Placental pericyte (primary cell): ENCODE data around the genes SIPA1 and RBM4.

DNA sequence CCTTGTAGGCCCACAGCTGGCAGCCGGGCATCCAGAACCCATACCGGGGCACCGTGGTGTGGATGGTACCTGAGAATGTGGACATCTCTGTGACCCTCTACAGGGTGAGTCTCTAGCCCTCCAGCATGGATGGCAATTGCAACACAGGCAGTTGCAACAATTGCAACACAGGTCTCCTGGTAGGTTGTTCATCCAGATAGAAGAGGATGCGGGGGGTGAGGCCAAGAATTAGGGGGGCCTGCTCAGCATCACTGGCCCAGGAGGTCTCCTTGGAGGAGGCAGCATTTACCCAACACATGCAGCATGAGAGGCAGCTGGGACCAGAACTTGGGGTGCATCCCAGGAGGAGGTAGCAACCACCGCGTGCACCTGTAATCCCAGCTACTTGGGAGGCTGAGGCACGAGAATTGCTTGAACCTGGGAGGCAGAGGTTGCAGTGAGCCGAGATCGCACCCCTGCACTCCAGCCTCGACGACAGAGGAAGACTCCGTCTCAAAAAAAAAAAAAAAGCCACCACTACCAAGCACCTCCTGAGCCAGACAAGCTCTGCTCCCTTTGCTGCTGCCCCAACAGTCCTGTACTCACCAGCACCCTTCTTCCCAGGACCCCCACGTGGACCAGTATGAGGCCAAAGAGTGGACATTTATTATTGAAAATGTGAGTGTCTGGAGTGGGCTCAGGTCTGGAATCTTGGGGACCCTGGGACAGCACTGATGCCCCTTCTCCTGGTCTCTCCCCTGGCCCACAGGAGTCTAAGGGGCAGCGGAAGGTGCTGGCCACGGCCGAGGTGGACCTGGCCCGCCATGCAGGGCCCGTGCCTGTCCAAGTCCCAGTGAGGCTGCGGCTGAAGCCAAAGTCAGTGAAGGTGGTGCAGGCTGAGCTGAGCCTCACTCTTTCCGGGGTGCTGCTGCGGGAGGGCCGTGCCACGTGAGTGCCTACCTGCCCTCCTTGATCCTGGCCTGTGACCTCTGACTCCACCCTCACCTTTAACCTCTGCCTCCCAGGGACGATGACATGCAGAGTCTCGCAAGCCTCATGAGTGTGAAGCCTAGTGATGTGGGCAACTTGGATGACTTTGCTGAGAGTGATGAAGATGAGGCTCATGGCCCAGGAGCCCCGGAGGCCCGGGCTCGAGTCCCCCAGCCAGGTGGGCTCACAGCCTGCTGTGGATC lies 3.9 kb downstream of the EHBP1L1 start:
- CAGE, long polyA plus RNA, result no peak

- CAGE, long polyA plus RNA, result no peak
These were observed 940 bp downstream of the MAP3K11 start for GRCh38 chr11:65612933-65613629.

DNA sequence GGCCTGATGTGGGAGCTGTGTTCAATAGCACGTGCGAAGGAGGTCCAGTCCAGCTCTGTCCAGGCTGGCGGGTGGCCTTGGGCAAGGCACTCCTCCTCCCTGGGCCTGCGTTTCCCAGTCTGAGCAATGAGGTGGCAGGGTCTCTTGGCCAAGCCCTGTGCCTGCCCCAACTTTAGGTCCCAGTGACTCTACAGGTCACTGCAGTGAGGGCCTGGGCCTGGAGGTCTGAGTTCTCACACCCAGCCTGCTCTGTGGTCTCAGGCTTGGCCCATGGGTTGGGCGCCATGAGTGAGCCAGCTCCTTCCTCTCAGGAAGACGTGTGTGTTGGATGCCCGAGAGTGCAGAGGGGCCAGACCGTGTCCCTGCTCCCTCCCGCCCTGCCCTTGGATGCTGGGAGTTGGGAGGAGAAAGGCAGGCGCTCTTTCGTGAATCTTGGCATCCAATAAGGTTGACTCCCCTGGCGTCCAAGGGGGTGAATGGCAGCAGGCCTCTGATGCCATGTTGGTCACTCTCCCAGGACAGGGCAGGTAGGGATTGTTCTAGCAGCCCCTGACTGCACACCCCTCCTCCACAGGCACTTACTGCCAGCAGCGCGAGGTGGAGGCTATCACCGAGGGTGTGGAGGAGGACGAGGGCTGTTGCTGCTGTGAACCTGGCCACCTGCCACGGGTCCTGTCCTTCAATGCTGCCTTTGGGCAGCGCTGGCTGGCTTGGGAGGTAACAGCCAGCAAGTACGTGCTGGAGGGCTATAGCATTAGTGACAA lies 7.9 kb upstream of the SIPA1 start:
- CAGE, long polyA plus RNA, result no peak

- CAGE, long polyA plus RNA, result no peak
These were observed at the start of gene SIPA1 for GRCh38 chr11:65637714-65638277. Gene SIPA1, plus strand, starts transcription at chr11:65638101.

DNA sequence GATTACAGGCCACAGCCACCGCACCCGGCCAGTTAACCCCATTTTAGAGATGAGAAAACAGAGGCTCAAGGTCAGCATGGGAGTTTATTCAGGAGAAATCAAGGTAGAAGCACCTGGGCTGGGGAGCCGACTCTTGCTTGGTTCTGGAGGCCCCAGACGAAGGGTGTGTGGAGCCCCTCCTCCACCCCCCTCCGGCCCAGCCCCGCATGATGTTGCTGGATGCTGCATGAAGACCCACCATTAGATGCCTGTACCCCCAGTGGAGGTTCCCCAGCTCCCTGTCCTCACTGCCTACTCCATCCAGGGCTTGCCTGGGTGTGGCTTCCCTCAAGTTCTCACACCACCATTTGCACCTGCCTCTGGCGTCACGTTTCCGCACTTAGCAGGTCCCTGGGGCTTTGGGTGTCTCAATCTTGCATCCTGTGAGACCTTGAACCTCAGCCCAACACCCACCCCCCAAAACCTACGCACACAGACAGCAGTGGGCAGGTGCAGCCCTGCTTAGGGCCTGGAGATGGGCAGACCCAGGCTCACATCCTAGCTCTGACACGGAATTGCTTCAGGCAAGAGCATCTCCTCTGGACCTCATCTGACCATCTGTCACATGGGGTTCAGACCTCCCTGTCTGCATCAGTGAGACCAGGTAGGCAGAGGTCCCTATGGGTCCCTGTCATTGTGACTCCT lies 1.6 kb downstream of the SIPA1 start:
- CAGE, long polyA plus RNA, result no peak

DNA sequence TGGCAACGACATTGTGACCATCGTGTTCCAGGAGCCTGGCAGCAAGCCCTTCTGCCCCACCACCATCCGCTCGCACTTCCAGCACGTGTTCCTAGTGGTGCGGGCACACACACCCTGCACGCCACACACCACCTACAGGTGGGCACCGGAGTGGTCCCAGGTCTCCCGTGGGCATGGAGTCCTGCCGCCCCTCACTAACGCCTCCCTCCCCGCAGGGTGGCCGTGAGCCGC lies 8.3 kb downstream of the SIPA1 start:
- CAGE, long polyA plus RNA, result no peak

GRCh38 chr11:65871717-65871940 lies 971 bp downstream of the EFEMP2 start:
- CAGE, long polyA plus RNA, result no peak

- CAGE, long polyA plus RNA, result no peak
These were observed 19.0 kb downstream of the EIF1AD start for GRCh38 chr11:65982850-65983383.

- CAGE, long polyA plus RNA, result no peak
These were observed 4.0 kb downstream of the GAL3ST3 start for GRCh38 chr11:66044728-66045598.

DNA sequence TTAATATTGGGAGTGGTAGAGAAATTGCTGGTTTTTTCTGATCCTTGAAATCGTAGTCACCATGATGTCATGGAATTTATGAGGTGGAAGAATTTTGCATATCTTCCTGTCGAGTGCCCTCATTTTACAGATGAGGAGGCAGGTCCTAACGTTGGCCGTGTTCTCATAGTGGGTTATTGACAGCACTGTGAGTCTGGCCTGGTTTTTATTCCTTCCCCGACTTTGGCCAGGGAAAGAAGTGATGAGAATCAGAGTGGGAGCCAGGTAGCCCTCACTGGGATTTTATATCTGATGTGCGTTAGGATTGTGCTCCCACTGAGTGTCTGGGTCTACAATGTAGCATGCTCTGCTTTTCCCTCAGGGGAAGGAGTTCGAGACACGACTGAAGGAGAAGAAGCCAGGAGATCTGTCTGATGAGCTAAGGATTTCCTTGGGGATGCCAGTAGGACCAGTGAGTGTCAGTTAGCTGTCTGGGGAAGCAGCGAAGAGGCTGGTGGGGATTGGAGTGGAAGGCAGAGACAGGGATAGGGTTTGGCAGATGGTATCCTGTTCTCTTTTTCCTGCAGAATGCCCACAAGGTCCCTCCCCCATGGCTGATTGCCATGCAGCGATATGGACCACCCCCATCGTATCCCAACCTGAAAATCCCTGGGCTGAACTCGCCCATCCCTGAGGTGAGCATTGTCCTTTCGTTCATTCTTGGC lies 8.6 kb upstream of the PACS1 start:
- CAGE, long polyA plus RNA, result no peak

DNA sequence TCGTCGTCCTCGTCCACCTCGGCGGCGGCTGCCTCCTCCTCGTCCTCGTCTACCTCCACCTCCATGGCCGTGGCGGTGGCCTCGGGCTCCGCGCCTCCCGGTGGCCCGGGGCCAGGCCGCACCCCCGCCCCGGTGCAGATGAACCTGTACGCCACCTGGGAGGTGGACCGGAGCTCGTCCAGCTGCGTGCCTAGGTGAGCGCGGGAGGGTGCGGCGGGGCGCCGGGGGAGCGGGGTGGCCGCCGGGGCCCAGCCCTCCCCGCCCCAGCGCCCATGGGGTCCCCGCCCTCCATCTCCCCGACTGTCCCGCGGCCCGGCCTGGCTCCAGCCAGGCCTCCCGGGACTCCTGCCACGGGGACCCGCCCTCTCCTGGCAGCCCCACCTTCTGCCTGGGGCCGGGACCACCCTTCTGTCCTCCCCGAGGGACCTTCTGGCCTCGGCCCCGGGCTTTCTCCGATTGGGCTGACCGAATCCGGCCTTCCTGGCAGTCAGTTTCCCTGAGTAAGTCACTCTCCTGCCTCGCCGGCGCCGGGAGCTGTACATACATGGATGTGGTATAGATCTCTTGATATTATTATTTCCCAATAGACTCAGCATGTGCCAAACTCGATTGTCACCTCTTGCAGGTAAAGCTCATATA lies 696 bp downstream of the PACS1 start:
- CAGE, long polyA plus RNA, result no peak

GRCh38 chr11:66071496-66072085 lies 1.5 kb downstream of the PACS1 start:
- CAGE, long polyA plus RNA, result no peak

DNA sequence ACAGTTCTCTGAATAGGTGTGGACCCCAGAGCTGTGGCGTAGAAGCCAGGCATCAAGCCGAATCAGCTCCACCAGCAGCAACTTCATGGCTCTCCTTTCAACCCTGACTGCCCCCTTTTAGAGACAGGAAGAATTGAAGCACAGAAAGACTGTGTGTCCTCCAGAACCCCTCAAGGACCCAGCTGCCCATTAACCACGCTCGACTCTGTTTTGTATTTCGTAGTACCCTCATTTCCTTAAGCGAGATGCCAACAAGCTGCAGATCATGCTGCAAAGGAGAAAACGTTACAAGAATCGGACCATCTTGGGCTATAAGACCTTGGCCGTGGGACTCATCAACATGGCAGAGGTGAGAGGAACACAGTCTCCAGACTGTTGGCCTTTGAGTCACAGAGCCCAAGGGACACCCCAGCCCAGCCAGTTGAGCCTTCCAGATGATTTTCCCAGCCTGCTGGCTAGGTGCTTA lies 46.6 kb upstream of the KLC2 start:
- CAGE, long polyA plus RNA, result no peak

DNA sequence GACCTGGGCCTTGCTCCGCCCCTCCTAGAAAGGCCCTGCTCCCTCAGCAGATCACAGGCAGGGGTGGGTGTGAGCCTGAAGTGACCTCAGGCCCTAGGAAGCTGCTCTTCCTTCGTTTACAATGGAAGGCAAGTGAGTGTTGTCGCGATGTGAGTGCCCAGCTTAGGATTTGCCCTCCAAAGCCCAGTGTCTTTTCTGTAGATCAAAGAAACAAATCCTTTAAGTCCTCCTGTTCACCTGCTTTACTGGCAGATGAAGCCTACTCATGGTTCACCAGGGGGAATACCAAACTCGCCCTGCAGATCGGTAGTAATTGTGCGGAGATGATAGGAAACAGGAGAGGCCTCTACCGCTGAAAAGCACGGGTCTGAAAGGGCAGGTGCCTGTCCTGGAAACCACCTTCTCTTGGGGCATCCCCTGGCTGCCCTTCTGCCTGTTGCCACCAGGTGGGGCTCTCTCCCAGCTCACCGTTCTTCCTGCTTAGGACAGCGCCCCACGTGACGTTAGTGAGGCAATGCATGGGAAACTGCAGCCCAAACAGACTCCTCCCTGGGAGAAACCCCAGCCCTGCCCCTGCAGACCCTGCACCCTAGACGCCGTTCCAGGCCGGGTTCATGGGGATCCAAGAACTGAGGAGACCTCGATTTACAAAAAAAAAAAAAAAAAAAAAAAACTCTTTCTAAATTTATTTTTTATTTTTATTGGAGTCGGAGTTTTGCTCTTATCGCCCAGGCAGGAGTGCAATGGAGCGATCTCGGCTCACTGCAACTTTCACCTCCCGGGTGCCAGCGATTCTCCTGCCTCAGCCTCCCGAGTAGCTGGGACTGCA lies 34.9 kb upstream of the KLC2 start:
- CAGE, long polyA plus RNA, result no peak

GRCh38 chr11:66261323-66262169 lies 4.0 kb downstream of the KLC2 start:
- CAGE, long polyA plus RNA, result no peak

DNA sequence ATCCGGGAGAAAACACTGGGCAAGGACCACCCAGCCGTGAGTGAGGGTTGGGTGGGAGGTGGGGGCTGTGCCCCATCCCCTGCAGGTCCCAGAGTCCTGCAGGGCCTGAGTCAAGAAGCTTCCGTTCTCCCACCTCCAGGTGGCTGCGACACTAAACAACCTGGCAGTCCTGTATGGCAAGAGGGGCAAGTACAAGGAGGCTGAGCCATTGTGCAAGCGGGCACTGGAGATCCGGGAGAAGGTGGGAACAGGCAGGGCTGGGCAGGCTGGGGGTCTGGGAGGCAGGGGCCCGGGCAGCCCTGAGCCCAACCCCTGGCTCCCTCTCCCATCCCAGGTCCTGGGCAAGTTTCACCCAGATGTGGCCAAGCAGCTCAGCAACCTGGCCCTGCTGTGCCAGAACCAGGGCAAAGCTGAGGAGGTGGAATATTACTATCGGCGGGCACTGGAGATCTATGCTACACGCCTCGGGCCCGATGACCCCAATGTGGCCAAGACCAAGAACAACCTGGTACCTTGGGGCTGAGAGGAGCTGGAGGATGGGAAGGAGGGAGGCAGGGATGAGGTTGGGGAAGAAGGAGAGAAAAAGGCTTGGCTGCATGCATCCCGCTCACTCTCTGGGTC lies 4.6 kb upstream of the RAB1B start:
- CAGE, long polyA plus RNA, result no peak

DNA sequence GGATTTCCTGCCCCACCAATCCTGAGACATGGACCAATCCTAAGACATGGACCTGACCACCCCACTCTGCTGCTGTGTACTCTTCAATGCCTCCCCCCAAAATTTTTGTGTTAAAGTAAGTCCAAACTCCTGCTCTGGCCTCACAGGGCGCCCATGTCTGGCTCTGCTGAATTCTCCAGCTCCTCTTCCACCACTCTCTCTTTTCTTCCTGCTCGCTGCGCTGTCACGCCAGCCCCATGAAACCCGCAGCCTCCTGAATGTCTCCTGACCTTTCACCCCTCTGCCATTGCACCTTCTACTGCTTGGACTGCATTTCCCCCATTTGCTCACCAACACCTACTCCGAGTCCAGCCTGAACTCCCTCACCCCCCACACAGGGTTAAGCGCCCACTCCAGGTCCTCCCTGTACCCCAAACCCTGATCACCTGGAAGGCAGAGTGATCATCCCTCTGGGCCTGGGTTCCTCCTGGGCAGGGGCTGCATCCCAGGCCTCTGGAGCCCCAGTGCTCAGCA lies 3.5 kb downstream of the CNIH2 start:
- CAGE, long polyA plus RNA, result no peak

GRCh38 chr11:66591157-66591583 lies 1.7 kb downstream of the CCDC87 start:
- CAGE, long polyA plus RNA, result no peak

- CAGE, long polyA plus RNA, result no peak
These were observed at the start of gene RBM4 for GRCh38 chr11:66638563-66639332. Gene RBM4, plus strand, starts transcription at chr11:66638703.

GRCh38 chr11:66641866-66642168 lies 3.3 kb downstream of the RBM4 start:
- CAGE, long polyA plus RNA, result no peak